BJ (cell line): ENCODE measurements around a stretch of chr7.

- CAGE, long polyA plus RNA, result no peak
- RRBS, result no CpG with 5 or more reads among the region's 2 CpGs
Observed at GRCh38 chr7:11522063-11522514, 309.9 kb downstream of the THSD7A start.

DNA sequence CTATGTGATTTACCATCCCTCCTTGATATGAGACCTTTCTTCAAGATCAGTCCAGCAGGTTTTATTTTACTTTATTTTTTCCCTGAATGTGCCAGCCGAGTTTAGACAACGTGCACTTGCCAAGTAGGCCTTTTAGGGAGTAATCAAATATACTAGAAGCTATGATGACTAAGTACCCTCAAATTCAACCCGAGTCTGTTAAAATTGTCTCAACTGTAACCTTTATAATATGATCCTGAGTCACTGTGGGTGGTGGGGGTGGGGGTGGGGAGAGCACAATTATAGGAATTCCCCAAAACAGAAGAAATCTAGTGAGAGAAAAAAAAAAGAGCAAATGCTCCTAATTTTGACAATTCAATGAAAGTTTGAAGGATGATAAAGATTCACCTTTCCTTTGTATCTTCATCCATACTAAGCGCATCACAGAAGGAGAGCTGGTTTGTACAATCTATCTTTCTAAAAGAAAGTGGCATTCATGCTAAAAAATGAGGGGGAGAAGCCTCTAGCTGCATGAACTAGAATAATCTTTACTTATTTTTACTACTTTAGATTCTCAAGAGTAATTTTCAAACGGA lies 32.2 kb downstream of the ARL4A start:
- CAGE, long polyA plus RNA, result no peak
- RRBS, result no CpG with 5 or more reads among the region's 5 CpGs

- CAGE, long polyA plus RNA, result no peak
- RRBS, result no CpG with 5 or more reads among the region's 7 CpGs
Observed at GRCh38 chr7:12729157-12729810, 41.9 kb downstream of the ARL4A start.

GRCh38 chr7:12884260-12884670 lies 196.8 kb downstream of the ARL4A start:
- CAGE, long polyA plus RNA, result no peak
- RRBS, result no CpG with 5 or more reads among the region's 1 CpG

DNA sequence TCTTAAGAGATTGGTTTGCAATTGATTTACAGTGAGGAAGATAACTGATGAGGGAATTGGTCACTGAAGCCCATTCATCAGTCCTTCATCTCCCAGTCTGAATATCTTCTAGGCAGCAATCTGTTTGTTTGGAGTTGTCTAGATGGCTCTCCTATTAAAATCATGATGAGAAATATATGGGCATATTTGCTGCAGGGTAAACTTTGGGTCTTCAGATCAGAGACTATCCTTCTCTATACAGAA lies 473.8 kb downstream of the ARL4A start:
- CAGE, long polyA plus RNA, result no peak

DNA sequence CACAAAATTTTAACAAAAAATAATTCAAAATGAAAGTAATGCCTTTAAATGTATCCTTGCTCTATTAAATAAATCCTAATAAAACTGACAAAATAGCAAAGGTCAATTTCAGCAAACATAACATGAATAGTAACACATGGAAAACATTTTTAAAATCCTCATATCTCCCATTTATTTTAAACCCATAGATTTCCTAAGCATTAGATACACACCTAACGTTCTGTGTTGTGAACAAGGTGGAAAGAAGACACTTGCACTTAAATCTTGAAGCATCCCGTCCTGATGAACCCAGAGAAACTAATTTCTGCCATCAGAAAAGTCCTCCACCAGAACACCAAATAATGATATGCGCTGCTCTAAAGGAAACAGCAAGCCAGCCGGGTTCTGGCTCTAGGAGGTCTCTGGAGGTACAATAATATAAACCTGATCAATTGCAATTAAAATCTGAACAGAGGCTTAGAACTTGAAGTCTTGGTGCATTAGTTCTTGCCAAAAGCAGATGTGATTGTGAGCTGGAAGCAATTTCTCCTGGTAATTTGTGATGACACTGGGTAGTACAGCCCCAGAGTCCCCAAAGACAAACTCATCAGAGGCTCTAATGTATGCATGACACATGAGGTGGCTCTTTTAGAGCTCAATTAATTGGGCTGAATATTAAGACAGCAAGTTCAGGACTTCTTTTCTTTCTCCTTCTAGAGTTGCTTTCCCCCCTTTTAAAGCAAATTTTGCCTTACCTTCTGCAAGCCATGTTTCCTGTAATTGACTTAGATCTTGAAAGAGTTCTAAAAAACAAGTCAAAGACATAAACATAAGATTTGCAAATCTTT lies 3.3 kb downstream of the ETV1 start:
- CAGE, long polyA plus RNA, result no peak
- RRBS, result no CpG with 5 or more reads among the region's 4 CpGs

DNA sequence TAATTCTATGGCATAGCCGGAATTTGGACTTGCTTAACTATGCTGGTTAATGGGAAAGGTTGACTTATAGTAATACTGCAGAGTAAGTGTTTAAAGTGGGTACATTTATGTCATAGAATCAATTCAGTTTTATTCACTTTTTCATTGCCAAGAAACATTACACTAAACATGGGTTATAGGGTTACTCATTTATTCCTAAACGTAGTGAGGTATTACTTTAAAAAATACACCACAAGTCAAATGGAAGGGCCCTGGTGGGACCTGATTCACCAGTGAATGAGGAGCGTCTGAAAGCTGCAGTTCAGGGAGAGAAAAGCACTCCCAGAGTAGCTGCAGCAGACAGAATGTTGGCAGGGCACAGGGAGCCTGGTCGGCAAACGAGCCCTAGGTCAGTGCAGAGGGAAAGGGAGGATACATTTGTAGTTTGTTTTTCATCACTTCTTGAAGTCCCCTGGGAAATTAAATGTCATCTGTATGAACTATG lies 361.6 kb upstream of the ETV1 start:
- CAGE, long polyA plus RNA, result no peak
- RRBS, result no CpG with 5 or more reads among the region's 5 CpGs

DNA sequence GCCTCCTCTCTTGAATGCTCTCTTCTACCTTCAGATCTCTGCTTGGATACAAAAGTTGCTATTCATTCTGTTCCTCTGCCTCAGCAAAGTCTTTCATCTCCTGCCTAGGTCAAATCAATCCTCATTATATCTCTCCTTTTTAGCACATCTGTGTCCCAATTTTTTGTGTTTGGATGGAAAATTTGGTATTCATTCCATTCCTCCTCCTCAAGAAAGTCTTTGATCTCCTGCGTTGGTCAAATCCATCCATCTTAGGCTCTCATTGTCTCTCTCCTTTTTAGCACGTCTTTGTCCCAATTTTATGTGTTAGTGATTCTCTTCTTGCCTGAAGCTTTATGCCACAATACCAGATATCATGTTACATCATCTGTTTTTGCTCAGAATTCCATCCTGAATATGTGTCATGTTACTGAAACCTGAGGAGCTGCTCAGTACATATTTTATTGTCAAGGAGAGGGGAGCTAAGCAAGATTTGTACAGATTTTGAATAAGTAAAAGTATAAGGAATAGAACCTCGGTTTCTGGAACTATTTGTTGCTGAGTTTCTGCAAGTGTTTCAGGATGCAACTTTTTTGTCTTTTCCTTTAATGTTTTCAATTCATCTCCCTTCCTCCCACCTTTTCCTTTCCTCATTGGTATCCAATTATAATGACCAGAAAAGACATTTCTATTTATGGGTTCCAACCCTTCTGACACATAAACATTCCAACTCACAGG lies 292.0 kb downstream of the CRPPA start:
- CAGE, long polyA plus RNA, result no peak
- RRBS, result no CpG with 5 or more reads among the region's 3 CpGs

DNA sequence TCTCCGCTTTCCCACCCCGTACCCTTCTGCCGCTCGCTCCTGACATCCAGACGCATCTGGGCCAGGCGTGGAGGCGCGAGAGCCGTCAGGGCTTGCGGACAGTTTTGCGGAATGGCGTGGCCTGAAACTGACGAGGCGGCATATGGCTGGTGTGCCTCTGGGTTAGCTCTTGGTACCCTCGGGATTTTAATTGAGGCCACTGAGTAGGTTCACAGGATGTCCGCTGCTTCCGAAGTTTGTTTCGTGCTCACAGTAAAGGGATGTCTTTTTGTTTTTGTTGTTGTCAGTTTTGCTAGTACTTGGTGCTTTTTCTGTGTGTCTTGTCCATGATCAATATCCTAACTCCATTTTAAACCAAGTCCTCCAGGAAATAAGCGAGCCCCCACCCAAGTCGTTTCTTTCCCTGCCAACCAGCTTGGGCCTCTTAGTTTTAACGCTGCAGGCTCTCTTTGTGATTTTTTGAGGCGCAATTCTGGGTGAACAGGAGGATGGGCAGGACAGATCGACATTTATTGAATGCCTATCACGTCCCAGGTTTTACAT lies 854 bp downstream of the TSPAN13 start:
- CAGE, long polyA plus RNA, result no peak
- RRBS, result no CpG with 5 or more reads among the region's 24 CpGs

- CAGE, long polyA plus RNA, result no peak
- RRBS, result no CpG with 5 or more reads among the region's 3 CpGs
Observed at GRCh38 chr7:16815002-16815513, 10.3 kb upstream of the AGR2 start.

- CAGE, long polyA plus RNA, result no peak
- RRBS, result no CpG with 5 or more reads among the region's 2 CpGs
Observed at GRCh38 chr7:16833160-16833808, 28.5 kb upstream of the AGR2 start.

- CAGE, long polyA plus RNA, result no peak
- RRBS, result no CpG with 5 or more reads among the region's 2 CpGs
Observed at GRCh38 chr7:16880667-16881084, 1.1 kb downstream of the AGR3 start.

- CAGE, long polyA plus RNA, result no peak
- RRBS, result no CpG with 5 or more reads among the region's 3 CpGs
Observed at GRCh38 chr7:17371857-17372667, 73.6 kb downstream of the AHR start.

DNA sequence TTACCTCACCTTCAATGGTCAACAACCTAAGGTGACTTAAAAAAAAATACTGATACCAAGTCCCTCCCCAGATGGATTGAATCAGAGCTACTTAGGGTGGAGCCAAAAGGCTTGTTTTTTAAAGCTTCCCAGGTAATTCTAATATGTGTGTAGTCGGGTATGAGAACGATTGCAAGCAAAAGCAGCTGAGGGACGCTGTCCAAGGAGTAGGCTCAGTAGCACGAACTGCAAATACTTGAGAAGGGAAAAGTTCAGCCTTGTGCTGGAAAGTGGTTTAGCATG lies 76.1 kb downstream of the AHR start:
- CAGE, long polyA plus RNA, result no peak
- RRBS, result no CpG with 5 or more reads among the region's 4 CpGs

DNA sequence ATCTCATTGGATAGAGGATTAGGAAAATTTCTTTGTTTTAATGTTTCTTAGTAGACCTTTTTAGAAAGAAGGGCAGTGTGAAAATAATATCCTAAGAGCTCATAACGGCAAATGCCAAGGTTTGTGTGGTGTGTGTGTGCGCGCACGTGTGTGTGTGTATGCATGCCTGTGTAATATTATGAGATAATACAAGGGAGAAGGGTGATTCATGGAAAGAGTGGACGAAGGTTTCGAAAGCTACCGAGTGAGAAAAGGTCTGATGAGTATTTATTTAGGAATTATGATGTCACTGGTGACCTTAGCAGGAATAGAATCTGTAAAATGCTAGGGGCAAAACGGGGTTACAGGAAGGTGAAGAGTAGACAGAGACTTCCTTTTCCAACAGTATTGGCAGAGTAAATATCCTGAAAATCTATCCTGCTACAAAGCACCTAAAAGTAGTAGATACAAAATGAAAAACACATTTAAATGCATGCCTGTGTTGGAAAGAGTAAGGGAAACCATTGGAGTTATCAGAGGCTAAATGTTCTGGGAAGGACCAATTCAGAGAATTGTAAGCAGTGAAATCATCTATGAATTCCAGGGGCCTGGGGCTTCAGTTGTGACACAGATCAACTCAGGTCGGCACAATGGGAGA lies 107.4 kb downstream of the AHR start:
- CAGE, long polyA plus RNA, result no peak
- RRBS, result no CpG with 5 or more reads among the region's 9 CpGs

GRCh38 chr7:18508299-18508804 lies 12.8 kb downstream of the HDAC9 start:
- CAGE, long polyA plus RNA, result no peak
- RRBS, result no CpG with 5 or more reads among the region's 3 CpGs

- CAGE, long polyA plus RNA, result no peak
Observed at GRCh38 chr7:19080054-19080424, 37.4 kb downstream of the TWIST1 start.

DNA sequence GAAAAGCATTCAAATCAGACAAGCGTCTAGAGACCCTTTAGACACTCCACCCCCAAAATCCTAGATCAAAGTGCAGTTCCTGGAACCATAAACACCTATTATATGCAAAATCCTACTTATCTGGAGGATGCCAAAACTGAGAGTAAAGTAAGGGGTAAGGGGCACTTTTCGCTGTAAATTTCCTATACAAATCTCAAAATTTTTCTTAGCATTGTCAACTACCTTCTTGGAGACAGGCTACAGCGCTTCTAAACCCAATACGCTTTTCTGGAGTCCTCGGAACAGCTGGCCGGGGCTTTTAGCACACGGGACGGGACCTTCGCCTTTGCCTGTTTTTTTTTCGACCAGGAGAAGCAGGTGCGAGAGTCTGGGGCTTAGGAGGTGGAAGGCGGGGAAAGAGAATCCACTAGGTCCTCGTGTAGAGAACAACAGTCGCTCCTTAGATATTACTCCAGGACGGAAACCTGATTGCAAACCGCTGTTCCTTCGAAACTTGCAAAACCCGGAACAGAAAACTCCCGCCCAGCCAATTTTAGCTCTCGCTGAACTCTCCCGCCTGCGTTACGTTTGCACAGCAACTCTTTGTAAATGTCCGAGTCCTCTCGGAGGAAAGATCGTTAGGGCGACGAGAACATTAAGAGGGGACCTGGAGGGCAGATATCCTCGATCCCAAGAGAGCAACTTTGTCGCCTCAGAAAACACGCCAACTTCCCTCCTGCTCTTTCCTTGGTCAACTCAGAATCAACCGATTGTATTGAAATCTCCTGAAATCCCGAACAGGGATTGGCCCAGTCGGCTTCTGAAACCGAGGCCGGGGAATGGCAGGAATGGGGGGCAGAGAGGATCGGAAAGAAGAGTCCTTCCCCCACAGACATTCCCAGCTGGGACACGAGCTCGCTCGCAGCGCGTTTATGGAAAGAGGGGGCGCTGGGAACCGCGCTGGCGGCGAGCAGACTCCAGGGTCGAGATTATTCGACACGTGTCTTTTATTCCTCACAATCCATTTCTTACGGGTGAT lies 10.1 kb downstream of the TWIST1 start:
- CAGE, long polyA plus RNA, result no peak
- RRBS, result no CpG with 5 or more reads among the region's 51 CpGs

- CAGE, long polyA plus RNA, result no peak
- RRBS, result no CpG with 5 or more reads among the region's 3 CpGs
Observed at GRCh38 chr7:19707167-19707717, 1.6 kb downstream of the POLR1F start.

DNA sequence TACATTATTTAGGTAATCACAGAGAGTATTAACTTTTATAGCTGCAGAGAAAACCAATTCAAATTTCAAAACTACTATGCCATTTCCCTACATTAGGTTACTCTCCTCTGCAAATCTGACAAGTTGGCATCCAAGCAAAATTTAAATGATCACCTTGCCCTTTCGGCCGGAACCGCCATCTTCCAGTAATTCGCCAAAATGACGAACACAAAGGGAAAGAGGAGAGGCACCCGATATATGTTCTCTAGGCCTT lies 214.7 kb downstream of the MACC1 start:
- CAGE, long polyA plus RNA, result no peak
- RRBS, result no CpG with 5 or more reads among the region's 6 CpGs